ENCODE measurements around a stretch of chr1.

DNA sequence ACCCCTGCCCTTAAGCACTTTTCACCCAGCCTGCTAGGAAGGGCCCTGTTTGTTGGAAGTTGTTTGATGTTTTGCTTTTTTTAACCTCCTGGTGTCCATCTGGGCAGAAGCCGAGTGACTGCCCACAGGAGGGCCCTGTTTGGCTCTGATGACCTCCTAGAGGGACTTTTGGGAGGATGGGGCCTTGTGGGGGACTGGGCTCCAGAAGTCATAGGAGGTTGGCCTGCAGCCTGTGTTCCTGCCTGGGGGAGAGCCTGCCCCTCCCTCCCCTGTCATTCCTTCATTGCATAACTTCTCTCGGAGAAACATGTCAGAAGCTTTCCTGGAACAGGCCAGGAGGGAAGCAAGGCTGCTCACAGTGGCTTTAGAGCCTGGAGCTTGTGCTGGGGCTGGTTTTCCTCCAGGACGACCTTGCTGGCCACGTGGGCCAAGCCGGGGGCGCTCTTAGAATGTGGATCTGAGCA lies 33.9 kb downstream of the COQ8A start:
- PRO-cap, 2 experiments: no peak in any of the 2 experiments
- RAMPAGE, long total RNA, 4 experiments: no peak in any of the 4 experiments

GRCh38 chr1:227019075-227019909 lies 79.2 kb downstream of the COQ8A start:
- PRO-cap, 2 experiments: no peak in any of the 2 experiments
- RAMPAGE, long total RNA, 4 experiments: no peak in any of the 4 experiments

GRCh38 chr1:227073545-227074550 lies 133.8 kb downstream of the COQ8A start:
- PRO-cap, 2 experiments: no peak in any of the 2 experiments
- RAMPAGE, long total RNA, 4 experiments: no peak in any of the 4 experiments

- PRO-cap, 2 experiments: no peak in any of the 2 experiments
- RAMPAGE, long total RNA, 4 experiments: no peak in any of the 4 experiments
Observed at GRCh38 chr1:227160400-227160899, 157.8 kb downstream of the CDC42BPA start.

DNA sequence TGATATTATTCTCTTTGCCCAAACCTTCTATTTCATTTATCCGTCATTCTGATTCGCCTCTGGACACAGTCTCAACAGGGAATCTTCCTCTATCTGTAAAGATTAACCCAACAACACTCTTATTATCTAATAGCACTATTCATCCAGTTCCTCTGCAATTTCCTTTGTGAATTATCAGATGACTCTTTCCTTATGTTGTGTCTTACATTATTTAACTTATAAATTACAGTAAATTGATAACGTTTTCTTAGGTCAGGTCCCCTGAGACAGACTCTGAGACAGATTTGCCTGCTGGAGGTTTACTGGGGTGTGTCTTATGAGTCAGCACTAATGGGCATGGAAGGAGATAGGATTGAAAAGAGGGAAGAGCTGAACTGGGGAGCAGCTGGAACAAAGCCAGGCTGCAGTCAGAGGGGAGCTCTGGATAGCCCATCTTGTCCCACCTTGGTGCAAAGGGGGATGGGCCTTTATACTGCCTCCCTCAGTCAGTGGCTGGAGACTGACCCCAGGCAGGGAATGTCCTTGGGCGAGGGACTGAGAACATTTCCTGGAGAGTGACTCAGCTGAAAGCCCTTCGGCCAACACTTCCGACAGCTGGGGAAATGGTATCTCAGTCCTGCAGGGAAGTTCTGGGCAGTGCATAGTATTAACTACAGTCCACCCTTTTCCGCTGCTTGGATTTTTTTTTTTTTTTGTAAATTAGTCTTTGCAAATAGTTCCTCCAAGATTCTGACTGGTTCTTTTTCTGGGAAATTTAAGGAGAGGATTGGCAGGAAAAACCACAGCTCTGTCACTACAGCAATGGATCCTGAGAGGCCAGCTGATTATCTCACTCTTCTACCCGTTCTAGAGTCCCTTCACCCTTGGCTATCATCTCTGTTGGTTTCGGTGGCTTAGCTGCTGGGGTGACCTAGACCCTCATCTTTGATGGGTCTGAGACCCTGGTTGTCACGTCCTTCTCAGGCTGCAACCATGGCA lies 39.0 kb upstream of the CDC42BPA start:
- PRO-cap, 2 experiments: peak in 1 of 2 experiments; most common plus-strand start position 613 of the sequence (in 1); most common minus-strand start position 487 of the sequence (in 1)
- RAMPAGE, long total RNA, 4 experiments: no peak in any of the 4 experiments

GRCh38 chr1:227774092-227774551 lies 38.9 kb downstream of the SNAP47 start:
- PRO-cap, 2 experiments: no peak in any of the 2 experiments
- RAMPAGE, long total RNA, 4 experiments: no peak in any of the 4 experiments

DNA sequence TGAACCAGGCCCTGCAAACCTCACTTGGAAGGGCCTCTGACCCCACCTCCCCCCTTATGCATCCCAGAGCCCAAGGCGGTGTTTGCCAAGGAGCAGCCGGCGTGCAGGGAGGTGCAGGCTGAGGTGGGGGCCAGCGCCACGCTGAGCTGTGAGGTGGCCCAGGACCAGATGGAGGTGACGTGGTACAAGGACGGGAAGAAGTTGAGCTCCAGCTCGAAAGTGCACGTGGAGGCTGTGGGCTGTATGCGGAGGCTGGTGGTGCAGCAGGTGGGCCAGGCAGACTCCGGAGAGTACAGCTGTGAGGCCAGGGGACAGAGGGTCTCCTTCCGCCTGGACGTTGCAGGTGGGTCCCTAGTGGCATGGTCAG lies 11.4 kb downstream of the OBSCN start:
- PRO-cap, 2 experiments: no peak in any of the 2 experiments
- RAMPAGE, long total RNA, 4 experiments: start-site peak on the plus strand in 1 of 4 experiments, centred at position 88 of the sequence, 21 reads per replicate

GRCh38 chr1:228263858-228264357 lies 56.1 kb downstream of the OBSCN start:
- PRO-cap, 2 experiments: no peak in any of the 2 experiments
- RAMPAGE, long total RNA, 4 experiments: no peak in any of the 4 experiments

DNA sequence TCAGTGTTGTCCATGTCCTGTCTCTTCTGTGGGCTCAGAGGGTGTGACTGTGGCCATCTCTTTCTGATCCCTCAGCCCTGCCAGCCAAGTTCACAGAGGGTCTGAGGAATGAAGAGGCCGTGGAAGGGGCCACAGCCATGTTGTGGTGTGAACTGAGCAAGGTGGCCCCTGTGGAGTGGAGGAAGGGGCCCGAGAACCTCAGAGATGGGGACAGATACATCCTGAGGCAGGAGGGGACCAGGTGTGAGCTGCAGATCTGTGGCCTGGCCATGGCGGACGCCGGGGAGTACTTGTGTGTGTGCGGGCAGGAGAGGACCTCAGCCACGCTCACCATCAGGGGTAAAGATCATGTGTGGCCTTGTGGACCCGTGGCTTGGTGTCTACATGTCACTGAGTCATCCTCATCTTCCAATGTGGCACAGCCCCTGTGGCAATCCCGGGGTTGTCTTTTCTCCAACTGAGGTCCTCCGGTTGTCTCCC lies 84.0 kb downstream of the OBSCN start:
- PRO-cap, 2 experiments: no peak in any of the 2 experiments
- RAMPAGE, long total RNA, 4 experiments: no peak in any of the 4 experiments

GRCh38 chr1:228401975-228402465 lies 4.6 kb downstream of the TRIM11 start:
- PRO-cap, 2 experiments: no peak in any of the 2 experiments
- RAMPAGE, long total RNA, 4 experiments: start-site peak on the minus strand in 1 of 4 experiments, at chr1:228401927-228402253 at its widest, 7 reads per replicate

DNA sequence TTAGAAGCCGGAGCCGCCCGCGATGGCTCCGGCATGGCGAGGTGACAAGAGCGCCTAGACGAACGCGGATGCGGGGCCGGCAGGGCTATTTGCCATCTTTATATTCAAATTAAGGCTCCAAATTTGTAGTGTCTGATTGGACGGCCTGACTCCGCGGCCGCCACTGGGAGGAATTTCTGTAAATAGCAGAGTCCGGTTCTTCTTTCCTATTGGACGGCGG lies 6.6 kb downstream of the H2BC26 start:
- PRO-cap, 2 experiments: no peak in any of the 2 experiments
- RAMPAGE, long total RNA, 4 experiments: no peak in any of the 4 experiments

DNA sequence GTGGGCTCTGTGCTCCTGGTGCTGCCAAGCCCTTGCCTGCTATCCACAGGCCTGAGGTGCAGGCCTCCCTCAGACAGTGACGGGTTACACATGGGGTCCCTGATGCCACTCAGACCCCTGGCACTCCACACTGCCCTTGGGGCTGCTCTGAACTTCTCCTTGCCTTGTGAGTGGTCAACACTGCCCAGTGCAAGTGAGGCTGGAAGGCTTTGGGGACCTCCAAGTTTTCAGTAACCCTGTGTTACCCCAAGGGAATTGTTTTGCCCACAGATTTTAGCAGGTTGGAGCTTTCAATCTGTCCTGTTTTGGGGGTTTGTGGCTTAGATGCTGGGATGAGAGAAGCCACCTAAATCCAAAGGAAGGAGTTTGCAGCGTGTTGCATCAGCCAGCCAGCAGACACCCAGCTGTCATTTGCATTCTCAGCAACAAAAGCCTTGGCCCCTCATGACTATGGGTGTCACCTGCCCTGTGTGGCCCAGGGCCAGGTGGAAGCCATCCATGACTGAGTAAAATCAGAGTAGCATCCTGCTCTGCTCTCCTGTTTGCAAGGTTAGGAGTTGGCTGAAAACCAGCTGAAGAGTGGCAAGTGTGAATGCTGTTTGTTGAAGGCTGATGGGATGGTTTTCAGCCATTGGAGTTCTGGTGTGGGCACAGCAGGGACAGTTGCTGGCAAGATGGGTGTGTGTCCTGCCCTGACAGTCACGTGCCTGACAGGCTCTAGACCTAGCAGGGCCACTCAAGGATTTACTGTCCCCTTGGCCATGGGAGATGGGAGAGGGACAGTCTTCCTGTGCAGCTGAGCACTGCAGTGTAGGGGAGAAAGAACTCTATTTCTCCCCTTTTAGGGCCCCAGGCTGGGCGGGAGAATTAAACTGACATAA lies 3.3 kb downstream of the RNF187 start:
- PRO-cap, 2 experiments: no peak in any of the 2 experiments
- RAMPAGE, long total RNA, 4 experiments: no peak in any of the 4 experiments

DNA sequence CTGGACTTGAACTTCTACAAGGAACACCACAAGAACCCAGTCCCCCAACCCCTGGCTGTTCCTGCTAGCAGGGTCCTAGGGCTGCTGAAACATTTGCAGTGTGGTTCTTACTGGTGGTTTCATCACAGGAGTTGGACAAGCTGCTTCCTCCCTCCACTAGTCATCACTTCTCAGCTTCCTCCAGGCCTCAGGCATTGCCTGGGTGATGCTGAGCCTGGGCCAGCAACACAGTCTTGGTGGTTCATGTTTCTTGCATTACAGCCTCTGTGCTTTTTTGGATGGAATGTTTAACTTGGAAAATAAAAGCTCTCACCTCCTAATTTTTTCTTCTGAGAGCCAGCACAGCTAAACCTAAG lies 66.1 kb upstream of the RHOU start:
- PRO-cap, 2 experiments: no peak in any of the 2 experiments
- RAMPAGE, long total RNA, 4 experiments: no peak in any of the 4 experiments

DNA sequence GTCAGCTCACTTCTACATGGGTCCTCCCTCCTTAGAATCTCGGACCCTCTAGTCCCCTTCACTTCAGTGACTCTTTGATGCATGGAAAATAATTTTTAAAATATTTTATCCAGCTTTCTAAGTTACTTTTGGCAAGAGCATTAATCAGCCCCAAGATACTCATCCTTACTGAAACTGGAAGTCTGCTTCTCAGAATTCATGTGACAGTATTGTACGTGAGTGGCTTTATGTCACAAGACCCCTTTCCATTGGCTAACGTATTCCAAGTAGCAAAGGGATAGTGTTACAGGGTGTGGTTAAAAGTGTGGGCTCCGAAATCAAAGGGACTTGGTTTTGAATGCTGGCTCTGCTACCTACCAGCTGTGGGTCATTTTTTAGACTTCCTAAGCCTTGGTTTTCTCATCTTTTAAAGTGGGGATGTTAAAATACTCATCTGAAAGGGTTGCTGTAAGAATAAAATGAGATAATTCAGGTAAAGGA lies 91.7 kb downstream of the RHOU start:
- PRO-cap, 2 experiments: peak in 1 of 2 experiments; most common minus-strand start position 170 of the sequence (in 1)
- RAMPAGE, long total RNA, 4 experiments: no peak in any of the 4 experiments

- PRO-cap, 2 experiments: no peak in any of the 2 experiments
- RAMPAGE, long total RNA, 4 experiments: no peak in any of the 4 experiments
Observed at GRCh38 chr1:228833820-228834221, 98.5 kb downstream of the RHOU start.

DNA sequence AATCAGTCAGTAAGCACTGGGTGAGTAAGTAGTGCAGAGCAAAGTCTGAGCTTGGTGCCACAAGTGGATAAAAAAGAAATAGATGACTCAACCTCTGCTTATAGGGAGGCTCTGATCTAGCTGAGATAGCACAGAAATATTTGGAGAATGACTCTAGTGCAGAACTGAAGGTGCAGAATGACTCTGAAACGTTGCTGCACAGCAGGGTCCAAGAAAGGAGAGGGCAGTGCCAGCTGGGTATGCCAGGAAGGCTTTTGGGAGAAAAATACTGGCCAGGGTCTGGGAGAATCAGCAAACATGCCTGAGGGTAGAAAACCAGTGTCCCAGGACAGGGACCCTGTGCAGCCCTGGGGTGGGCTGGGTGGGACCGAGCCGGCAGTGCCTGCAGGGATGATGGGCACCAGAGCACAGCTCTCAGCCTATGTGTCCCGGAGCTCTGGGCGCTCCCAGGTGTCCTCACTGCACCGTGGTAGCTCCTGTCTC lies 126.1 kb downstream of the RHOU start:
- PRO-cap, 2 experiments: no peak in any of the 2 experiments
- RAMPAGE, long total RNA, 4 experiments: no peak in any of the 4 experiments

- PRO-cap, 2 experiments: no peak in any of the 2 experiments
- RAMPAGE, long total RNA, 4 experiments: no peak in any of the 4 experiments
Observed at GRCh38 chr1:228905607-228906134, 170.4 kb downstream of the RHOU start.

- PRO-cap, 2 experiments: no peak in any of the 2 experiments
- RAMPAGE, long total RNA, 4 experiments: no peak in any of the 4 experiments
Observed at GRCh38 chr1:228935191-228935533, 199.9 kb downstream of the RHOU start.

GRCh38 chr1:229131386-229132062 lies 139.4 kb upstream of the RAB4A start:
- PRO-cap, 2 experiments: no peak in any of the 2 experiments
- RAMPAGE, long total RNA, 4 experiments: no peak in any of the 4 experiments

- PRO-cap, 2 experiments: no peak in any of the 2 experiments
- RAMPAGE, long total RNA, 4 experiments: no peak in any of the 4 experiments
Observed at GRCh38 chr1:229329831-229330480, 12.9 kb downstream of the CCSAP start.